Ascending aorta (tissue), 1 donor: ENCODE measurements around the gene COX7A2.

- PRO-cap = no peak
Measured at GRCh38 chr6:73566654-73567766, 46.2 kb upstream of the EEF1A1 start.

GRCh38 chr6:74137897-74138621 lies 442.1 kb downstream of the CD109 start:
- PRO-cap = no peak

GRCh38 chr6:74606598-74606853 lies 599.3 kb downstream of the COL12A1 start:
- PRO-cap = no peak

DNA sequence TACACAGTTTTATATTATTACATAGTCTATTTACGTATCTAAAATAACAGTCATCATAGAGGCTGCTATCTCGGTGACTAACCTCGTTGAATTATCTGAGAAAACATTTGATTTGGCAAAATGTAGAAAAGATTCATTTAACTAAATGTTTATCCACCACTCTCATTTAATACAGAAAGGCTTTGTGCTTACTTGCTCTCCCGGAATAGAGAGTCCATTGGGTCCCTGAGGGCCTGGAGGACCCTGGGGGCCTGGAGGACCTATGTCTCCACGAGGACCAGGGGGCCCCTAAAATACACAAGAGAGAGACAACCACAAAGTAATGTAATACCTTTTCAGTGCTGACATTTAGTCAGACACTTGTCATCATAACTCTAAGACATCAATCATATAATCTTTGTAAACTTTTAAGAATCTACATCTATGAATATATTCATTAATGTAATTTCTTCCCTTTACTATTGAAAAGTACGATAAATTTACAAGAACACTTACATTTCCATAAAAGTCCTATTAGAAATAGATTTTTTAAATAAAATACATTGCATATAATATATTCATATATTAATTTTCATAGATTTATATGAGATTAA lies 103.4 kb downstream of the COL12A1 start:
- PRO-cap = no peak

DNA sequence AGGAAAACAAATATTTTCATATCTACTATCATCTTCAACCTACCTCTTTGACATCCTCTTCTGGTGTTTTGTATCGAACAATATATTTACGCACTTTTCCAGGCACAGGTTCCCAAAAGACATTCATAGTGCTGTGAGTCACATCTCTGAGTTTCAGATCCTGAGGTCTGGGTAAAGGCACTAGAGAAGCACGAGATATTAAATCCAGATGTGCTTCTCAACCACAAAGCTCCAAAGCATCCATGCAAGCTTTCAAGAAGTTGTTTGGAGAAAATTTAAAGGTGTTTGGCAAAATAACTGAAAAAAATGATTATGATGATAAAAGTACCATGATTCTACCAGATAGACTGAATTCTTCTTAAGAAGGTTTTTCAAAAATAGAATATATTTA lies 62.6 kb downstream of the COL12A1 start:
- PRO-cap = no peak

DNA sequence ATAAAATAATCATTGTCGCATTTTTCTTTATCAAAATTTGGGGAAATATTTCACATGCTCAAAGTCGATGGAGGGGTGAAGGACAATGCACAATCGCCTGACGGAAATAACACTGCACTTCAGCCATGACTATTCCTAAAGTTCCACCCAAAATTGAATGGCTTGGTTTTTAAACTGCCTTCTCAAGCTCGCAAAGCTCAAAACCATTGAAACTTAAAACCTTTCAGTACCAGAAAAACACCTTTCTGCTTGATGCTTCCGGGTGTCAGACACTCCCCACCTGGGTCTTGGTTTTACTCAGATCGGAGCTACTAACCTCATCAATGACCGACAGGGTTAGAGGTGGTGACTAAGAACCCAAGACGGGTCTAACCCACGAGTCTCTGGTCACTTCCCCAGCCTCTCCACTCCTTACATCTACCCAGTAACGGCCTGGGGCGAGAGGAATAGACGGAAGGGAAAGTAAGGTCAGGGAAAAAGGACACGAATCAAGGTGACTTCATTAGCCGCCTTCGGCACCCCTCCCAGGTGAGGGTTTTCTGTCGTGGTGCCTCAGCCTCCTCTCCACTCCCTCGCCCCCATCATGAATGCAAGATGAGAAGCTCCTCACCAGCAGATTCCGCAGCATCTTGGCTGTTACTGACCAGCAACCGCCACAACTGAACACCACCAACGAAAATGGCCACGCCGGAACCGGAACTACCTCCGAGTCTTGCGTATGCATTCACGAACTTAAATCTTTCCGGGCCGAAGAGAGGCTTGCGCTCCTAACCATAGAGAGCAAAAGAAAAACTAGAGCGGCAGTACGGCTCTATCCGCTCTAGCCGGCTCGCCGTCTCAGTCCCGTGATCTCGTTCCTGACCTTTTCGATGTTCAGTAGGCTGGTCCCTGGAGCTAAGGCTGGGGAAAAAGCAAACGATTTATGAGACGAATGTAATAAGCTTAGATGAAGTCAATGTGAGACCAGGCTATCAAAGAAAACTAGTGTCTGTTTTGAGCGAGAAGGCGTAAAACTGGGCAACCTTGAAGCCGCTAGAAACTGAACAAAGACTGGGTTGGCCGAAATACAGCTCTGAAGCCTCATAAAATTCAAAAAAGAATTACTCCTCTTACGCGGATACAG lies at the start of gene COX7A2:
Gene COX7A2 (minus strand): TSS at position 695 of the 1,123 bp plus-strand sequence.
- PRO-cap = bidirectional peak, plus-strand start at position 783 of the sequence, minus-strand start at position 674 of the sequence

- PRO-cap = no peak
Measured at GRCh38 chr6:75255787-75256553, 12.4 kb upstream of the COX7A2 start.

DNA sequence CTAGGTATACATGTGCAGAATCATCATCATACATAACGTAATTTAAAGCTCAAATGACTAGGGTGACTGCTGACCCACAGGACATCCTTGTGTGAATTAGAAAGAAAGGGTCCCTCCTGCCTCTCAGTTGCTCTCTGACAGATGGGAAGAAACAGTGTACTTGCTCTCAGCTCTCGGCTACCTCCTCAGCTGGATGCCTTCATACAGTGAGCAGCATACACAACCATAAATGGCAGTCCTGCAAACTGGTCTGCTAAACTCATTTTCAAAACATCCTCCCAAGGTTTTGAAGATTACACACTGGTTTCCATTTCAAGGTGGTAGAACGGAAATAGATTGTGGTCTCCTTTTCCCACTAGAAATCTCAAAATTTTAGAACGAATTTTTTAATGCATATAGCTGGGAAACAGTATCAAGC lies 26.3 kb downstream of the FILIP1 start:
- PRO-cap = no peak

- PRO-cap = no peak
Measured at GRCh38 chr6:75490912-75491692, 2.5 kb downstream of the FILIP1 start.

DNA sequence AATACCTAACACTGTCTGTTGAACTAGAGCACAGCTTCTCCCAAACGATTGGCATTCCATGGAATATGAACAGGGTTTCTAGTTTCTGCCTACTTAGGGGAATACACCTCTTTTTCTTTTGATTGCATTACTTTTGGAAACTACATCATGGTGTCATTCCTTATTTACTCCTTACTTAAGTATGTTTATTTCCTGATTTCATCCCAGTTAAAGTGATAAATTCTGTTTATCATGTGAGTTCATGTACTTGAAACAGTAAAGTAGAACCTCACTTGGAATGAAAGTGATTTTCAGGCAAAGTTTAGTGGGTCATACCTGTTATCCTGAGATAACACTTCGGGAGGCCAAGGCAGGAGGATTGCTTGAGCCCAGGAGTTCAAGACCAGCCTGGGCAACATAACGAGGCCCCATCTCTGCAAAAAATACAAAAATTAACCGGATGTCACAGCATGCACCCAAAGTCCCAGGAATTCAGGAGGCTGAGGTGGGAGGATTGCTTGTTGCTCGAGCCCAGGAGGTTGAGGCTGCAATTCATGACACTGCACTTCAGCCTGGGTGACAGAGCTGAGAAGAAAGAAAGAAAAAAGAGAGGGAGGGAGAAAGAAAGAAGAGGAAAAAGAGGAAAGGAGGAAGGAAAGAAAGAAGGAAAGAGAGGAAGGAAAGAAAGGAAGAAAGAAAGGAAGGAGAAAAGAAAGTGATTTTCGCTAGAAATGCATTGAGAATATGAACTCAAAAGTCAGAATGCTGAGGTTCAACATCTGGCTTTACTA lies 6.4 kb downstream of the SENP6 start:
- PRO-cap = no peak

- PRO-cap = no peak
Measured at GRCh38 chr6:77461326-77461612, 2.0 kb downstream of the HTR1B start.

GRCh38 chr6:77461658-77462189 lies 1.6 kb downstream of the HTR1B start:
- PRO-cap = no peak

DNA sequence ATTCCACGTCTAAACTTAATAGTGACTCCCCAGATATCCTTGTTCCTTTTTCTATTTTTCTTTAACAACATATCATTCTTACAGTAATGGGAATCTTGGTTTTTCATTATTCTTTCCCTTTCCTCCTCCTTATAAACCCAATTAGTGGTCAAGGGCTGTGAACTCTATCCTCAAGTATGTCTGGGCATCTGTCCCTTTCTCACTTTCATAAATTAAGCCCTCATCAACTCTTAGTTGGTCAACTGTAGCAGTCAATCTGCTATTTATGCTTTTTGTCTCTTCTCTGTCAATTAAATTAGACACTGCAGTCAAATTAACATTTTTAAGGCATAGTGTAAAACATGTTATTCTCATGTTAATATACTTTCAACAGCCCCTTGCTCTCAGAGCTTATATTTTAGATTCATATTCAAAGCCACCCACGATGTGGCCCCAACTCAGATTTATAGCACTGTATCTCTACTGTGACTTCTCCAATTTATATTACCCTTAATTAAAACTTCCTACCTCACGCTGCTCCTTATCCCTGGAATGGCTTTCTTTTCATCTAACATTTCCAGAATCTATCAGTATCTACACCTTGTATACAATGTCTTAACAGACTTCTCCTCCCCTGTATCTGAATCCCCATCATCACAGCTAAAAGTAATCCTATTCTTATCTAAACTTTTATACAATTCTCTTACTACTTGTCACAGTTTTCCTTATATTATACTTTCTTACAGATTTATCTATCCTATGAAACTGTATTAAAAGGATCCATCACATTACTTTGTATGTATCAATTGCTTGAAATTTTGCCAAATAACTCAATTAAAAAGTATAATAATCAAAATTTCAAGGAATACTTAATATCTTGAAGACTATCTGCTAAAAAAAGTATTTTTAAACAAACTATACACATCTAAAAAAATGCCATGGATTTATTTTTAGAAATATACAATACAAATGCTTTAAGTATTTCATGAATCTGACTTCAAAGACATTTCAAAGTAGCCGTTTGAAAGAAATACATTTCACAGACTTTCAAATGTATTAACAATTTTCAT lies 89.1 kb downstream of the IRAK1BP1 start:
- PRO-cap = no peak

DNA sequence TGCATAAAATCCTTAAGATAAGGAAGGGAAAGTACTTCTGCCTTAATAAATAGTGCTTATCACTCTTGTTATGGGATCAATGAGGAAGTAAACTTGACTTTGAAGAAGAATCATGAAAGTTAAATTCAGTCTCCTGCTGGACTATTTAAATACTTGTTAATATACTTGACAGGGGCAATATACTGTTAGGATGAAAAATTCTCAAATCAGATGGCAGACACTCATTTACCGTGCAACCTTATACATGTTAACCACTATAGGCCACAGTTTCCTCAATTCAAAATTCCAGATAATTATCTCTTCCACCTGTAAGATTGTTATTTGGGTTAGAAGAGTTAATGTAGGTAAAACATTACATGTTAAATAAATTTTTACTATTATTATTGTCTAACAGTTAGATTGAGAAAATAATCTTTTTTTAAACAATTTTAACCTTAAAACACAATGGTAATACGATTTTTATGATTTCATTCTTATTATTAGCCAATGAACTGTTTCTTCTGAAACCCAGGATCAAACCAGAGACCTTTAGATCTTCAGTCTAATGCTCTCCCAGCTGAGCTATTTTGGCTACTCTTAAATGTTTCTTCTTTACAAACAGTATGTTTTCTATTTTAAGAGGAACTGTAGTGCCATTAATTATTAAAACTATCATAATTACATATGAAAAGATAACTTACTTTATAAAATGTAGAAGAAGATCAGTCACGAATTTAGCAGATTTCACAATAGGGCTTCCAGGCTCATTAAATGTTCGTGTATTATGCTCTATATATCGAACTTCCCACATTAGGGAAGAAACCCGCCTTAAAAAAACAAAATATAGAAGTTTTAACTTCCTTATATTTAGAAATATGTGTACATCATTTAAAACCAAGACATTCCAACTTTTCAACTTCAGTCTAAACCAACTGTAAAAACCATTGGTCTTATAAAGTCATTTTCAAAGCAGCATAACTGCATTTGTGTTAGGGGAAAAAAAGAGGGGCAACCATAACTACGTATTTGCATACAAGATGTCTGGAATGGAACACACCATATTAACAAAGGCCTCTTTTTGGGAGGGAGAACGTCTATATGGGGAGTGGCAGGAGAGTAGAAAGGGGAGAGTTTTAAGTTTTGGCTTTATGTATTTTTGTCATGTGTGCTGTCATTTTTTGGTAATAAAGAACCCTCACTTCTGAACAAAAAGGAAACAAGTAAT lies 90.8 kb downstream of the IRAK1BP1 start:
- PRO-cap = no peak

GRCh38 chr6:79869425-79869931 lies 77.9 kb downstream of the ELOVL4 start:
- PRO-cap = no peak

DNA sequence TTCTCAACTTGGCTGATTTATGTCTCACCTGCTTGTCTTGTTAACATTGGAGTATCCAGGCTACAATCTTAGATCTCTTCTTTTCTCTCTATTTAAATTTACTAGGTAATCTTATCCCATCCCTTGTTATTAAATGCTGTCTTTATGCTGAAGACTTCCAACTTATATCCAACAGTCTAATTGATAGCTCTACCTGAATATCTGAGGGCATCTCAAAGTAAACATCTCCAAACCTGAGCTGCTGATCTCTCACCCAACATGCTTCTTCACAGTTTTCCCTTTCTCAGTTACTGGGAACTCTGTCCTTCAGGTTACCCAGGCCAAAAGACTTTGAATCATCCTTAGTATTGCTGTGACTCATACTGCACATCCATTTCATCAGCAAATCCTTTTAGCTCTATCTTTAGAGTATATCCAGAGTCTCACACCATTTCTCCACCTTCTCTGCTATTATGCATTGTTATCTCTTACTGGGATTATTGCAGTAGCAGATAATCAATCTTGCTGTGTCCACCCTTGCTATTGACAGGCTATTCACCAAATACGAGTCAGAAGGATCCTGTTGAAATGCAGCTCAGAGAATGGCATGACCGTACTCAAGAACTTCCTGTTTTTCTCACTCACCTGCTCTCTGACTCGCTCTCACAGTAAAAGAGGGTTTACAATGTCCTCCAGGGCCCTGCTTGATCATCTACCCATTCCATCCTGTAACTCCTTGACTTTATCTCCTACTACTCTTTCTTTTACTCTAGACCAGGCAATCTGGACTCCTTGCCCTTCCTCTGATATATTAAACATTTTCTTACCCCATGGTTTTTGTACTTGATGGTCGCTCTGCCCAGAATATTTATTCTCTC lies 57.3 kb downstream of the BCKDHB start:
- PRO-cap = no peak

DNA sequence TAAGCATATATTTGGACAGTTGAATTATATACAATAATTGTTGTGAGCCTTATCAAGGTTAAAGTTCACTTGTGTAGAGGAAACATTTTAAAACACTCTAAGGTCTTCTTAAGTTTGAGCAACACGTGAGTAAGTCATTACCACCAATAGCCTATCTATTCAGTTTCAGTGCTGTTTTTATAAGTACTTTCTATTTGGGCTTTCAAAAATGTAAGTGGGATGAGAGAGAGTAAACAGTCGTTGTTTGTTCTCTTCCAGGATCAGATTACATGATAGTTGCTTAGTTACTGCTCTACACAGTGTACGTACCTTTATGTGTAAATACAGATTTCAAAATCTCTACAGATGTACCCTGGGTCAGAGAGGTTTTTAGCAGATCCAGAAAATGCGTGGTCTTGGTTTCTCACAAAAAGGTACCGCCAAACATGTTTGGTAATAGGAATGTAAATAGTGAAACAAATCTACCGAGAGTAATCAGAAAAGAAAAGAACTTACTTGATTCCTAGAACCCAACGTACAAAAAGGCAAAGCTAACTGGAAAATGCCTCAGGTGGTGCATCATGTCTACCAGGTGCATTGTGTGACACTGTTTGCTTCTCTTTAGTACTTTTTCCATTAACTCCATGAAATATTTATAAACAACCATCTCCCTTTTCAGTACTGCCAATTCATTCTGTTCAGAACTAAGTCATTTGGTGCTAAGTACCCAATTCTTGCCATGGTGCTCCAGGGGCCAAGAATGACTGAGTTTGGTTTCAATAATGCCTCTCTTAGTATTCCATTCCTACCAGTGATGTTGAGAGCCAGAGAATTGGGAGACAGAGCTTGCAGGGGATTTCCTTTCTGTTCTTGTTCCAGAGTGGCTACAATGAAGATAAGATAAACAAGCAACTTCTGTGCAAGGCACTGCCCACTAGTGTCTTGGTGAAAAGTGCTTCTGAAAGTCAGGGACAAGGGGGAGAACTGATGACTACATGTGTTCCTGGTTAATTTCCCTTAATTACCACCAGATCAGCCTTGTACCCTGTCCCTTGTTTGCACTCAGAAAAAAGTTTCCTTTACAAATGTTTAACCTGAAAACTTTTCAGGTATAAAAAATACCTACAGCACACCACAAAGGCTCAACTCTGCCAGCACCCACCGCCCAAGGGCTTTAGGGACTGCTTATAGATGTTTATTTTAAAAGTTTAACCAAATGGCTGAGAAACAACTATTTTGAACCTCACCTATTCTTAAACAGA lies 421.4 kb downstream of the BCKDHB start:
- PRO-cap = no peak

DNA sequence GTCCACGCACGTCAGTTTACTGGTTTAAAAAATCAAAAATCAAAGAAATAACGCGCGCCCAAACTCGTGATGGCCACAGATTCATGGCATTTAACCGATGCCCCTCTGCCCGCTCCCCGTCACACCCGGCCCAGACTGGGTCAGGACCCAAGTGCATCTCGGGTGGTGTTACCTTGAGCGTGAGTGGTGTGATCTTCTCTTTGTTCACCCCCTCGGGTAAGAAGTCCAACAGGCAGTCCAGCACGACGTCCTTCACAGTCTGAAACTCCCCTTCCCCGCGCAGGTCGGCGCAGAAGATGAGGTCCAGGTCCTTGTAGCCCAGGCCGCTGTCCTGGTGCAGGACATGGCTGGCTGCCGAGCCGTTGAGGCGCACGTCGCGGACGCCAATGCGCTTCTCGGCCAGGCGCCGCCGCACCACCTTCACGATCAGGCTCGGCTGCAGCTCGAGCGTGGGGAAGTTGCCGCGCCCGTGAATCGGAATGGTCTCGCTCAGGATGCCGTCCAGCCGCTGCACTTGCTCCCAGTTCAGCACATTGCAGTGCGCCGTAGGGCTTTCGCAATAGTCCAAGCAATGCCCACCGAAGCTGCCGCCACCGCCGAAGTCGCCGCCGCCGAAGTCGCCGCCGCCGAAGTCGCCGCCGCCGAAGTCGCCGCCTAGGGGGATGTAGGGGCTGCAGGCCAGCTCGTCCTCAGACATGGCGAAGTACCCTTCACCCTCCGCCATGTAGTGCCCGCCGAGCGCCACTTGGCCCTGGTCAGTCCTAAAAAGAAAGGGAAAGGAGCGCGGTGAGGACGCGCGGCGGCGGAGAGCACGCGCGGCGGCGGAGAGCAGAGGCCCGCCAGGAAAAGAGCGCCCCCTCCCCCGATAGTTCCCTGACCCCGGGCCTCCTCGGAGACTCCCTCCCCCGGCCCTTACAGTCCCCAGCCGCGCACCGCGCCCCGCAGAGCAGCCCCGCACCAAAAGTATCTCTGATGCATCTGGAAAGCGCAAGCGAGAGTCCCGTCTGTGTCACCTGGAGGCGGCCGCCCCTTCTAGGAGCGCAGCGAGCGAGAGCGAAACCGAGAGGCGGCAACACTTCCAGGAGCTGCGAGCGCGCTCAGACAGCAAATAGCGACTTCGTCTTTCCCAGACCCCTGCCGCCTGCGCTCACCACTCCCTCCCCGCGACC lies 679 bp downstream of the TENT5A start:
- PRO-cap = no peak

GRCh38 chr6:82144095-82144759 lies 103.3 kb downstream of the IBTK start:
- PRO-cap = unidirectional peak, plus-strand start at chr6:82144553

DNA sequence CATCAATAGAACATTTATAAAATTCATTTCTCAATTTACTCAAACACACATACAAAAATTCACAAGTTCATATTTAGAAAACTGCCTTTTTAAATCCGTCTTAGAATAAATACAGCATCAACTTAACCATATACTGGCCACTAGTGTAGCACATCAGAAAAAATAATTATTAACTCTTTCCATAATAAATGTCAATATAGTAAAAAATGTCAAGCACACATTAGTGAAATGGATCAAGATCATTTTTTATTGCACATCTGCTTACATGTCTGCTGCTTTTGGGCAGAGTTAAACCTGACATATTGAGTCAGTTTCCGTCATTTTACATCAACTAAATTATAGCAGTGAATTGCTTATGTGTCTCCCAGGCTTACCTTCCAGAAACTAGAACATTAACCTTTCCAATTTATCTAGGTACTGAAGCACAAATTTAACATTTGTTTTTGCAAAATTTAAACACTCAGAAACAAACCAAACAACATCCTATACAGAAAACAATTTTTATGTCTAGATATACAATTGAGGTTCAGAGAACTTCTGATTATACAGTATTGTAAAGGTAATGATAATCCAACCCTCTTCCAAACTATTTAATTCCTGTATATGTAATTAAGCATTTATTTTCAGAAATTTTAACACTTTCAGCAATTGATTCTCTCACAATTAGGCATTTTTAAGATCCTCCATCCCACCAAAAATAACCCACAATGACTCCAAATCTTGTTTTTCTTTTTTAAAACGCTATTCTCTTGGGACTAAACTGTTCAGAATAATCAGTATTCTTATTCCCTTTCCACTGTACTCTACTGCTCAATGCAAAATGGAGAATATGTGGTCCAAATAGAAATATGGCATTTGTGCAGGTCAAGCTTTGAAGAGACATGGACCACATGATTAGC lies 77.3 kb downstream of the IBTK start:
- PRO-cap = no peak